ENCODE measurements around a stretch of chr14.

DNA sequence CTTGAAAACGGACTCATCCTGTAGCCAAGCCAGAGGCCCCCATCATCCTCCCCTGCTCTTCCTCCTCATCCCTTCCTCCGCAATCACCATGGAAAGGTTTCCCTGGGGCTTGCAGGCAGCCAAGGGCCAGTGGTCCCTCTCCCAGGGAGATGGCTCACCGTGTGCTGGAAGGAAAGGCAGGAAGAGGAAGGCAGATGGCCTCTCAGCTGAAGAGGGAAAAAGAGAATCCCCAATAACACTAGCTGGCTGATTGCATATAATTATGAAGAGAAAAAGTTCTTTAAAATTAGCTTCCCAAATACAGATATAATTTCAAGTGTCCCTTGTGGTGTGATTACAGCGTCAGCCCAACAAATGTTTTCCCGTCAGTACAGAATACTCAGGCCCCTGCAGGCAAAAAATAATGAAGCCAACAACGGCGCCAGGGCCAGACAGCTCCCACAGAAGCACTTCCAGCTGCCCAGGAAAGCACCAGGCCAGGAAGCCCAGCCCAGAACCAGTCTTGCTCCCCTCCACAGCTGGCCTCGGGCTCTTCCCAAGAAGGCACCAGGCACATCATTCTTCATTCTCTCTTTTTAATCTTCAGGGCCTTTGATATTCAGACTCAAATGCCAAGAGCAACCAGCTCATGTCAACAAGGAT lies 24.7 kb downstream of the ITPK1 start:
- PRO-cap, 2 experiments: no peak in any of the 2 experiments
- RAMPAGE, long total RNA, 4 experiments: no peak in any of the 4 experiments

GRCh38 chr14:93122801-93123221 lies 7.1 kb upstream of the ITPK1 start:
- PRO-cap, 2 experiments: no peak in any of the 2 experiments
- RAMPAGE, long total RNA, 4 experiments: no peak in any of the 4 experiments

- PRO-cap, 2 experiments: no peak in any of the 2 experiments
- RAMPAGE, long total RNA, 4 experiments: no peak in any of the 4 experiments
Measured at GRCh38 chr14:93133301-93133760, 17.6 kb upstream of the ITPK1 start.

DNA sequence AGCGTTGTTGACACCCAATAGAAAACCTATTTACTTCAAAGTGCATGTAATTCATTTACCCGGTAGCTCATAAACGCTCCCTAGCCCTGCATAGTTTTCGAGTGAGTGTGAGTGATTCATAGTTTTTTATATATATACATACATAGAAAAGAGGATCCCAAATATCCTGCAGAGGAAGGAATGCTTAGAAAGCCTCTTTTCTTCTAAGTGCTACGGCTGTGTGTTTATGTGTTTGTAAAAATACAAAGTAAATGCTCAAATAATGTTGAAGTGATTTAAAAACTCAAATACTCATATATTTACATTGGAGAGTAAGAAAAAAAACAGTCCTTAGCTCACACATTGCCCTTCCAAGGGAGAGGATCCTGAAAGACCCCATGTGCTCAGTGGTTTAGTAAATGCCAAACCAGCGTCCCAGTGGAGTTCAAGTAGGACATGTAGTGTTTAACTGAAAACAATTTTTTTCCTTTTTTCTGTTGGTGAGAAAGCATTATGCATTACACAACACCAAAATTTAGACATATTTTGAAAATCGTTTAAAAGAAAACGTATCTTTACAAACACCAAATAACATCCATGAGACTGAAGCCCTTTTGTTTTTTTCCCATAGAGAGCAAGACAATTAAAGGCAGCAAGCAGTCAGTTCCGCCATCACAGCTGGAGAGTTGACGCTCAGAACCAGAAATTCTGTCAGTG lies 33.5 kb downstream of the UBR7 start:
- PRO-cap, 2 experiments: no peak in any of the 2 experiments
- RAMPAGE, long total RNA, 4 experiments: no peak in any of the 4 experiments

DNA sequence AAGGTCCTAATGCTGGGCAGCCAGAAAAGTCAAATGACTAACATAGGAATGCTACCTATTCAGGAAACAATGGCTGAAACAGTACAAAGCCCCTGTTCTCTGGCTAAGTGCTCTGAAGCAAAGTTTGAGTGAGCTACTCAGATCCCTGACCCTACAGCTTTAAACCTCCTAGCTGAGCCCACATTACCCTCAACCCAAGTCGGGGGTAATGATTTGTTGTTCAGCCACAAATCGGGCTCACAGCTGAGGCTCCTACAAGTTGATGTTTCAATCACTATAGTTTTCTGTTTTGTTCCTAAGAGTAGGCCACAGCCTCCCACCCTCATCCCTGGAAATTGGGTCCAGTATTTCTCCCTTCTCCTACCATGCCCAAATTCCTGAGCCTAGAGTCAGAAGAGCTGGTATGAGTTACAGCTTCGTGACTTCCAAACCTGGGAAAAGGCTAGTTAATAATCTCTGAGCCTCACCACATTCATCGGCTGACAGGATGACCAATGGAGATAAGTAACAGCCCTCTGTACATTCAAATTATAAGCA lies 46.5 kb downstream of the BTBD7 start:
- PRO-cap, 2 experiments: no peak in any of the 2 experiments
- RAMPAGE, long total RNA, 4 experiments: no peak in any of the 4 experiments

DNA sequence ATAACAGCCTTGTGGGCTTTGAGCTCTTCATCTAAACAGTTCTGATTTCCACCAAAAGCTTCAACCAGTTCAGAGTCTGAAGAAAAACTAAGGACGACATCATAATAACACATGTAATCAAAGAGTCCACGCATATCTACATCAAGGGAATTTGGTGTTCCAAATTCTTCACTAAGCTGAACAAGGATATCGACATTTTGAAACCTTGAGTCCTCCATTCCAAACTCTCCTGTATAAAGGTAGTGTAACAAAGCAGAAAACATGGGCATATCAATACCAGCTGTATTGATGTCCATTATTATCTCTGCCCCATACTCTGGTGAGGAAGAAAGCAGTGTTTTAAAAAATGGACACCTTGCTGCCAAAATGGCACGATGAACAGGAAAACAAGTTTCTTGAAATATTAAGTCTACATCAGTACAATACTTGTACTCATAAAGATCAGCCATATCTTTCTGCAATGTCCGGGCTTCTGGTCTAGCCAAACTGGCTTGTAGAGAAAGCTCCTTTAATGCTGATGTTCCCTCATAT lies 38.6 kb downstream of the BTBD7 start:
- PRO-cap, 2 experiments: no peak in any of the 2 experiments
- RAMPAGE, long total RNA, 4 experiments: start-site peak on the minus strand in 1 of 4 experiments, centred at position 215 of the sequence, 6 reads per replicate

DNA sequence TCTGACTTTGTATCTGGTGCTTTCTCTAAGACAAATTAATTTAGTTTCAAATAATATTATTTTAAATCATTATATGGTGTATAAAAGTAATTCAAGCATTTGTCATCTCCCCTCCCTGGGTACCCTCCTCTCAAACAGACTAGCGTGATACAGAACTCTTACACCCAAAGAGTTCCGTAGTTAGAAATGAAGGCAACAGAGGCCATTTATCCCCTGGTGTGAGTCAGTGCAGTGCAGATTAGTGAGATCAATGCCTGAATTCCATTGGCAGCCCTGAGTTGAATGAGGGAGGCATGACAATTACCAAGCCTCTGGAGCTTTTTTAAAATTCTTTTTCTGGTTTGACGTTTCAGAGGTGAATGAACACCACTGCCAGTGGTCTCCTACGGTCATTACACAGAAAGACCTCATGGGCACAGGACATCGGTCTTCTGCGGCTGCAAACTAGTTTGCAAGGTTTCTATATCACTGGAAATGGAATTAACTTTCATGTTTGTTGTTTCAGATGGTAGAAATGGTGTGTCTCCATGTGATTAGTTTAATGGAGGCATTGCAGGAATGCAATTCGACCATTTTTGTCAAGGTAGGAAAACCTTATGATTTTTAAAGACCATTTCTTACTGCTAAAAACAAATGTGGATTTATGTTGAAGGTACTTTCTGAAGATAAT lies 94.3 kb downstream of the PRIMA1 start:
- PRO-cap, 2 experiments: no peak in any of the 2 experiments
- RAMPAGE, long total RNA, 4 experiments: no peak in any of the 4 experiments

- PRO-cap, 2 experiments: no peak in any of the 2 experiments
- RAMPAGE, long total RNA, 4 experiments: no peak in any of the 4 experiments
Measured at GRCh38 chr14:93925994-93926571, 1.1 kb upstream of the FAM181A start.

- PRO-cap, 2 experiments: no peak in any of the 2 experiments
- RAMPAGE, long total RNA, 4 experiments: no peak in any of the 4 experiments
Measured at GRCh38 chr14:93955150-93955510, 21.2 kb downstream of the ASB2 start.

DNA sequence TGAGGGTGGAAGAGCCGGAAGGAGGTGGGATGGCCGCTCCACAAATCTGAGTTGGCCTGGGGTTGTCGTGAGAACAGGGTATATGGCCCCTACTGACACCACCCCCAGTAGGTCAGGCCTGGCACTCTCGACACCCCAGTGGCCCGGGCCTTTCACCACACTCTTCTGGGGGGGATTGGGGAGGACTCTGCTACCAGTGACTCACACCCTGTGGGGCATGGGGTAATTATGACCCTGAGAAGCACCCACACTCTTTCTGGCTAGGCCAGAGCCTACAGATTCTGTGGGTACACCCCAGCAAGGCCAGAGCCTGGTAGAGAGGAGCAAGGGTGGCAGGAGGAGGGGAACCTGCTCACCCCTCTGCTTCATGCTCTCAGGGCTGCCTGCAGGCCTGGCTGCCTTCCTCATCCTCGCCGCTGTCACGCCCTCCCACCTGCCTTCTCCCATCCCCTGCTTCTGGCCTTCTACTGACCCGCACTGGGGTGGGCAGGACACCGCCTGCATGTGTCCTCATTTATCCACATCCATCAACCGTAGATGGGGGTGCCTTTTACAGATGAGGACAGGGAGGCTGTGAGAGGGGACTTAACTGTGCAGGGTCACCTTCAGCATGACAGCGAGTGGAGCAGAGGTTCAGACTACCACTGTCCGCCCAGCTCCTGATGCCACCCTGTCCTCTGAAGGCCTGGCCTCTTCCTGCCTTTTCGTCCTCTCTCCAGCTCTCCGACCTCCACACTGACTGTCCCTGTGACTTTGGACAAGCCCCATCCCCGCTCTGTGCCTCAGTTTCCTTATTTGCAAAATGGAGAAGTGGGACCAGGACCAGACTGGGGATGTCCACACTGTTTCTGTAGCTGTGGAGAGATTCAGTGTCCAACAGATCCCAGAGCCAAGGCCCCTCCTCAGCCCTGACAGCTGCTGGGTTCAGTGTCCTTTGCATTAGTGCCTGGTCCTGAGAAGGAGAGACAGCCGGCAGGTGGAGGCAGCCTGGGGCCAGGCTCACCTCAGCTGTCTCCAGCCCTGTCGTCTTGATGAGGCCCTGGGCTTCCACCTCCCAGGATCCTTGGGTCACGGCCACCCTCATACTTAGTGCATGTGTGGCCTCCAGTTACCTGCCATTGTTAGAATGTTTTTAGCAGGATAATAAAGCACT lies 18.2 kb downstream of the ASB2 start:
- PRO-cap, 2 experiments: no peak in any of the 2 experiments
- RAMPAGE, long total RNA, 4 experiments: no peak in any of the 4 experiments

DNA sequence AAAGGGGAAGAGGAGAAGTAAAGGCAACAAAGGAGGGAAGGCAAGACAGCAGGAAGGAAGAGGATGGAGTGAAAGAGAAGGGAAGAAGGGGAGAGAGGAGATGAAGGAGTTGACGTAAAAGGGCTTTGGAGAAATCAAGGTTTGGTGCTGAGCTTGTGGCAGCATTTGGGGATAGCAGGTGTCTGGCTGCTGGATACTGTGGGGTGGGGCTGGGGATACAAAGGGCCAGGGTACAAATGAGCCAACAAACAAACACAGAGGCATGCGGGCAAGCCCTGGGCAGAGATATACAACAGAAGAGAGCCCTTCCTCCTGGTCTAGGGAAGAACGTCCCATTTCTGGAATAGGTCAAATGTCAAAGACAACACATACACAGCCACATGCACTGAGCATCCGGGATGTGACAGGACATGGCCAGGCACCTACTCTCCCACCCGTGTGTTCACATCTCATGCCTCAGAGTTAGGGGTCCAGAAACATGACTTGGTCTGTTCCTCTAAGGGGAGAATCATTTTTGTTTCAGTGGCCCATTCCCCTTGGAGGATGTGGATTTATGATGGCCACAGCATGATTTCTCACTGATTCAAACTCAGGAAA lies 679 bp upstream of the ASB2 start:
- PRO-cap, 2 experiments: no peak in any of the 2 experiments
- RAMPAGE, long total RNA, 4 experiments: no peak in any of the 4 experiments

GRCh38 chr14:94054719-94055759 lies 26.0 kb downstream of the DDX24 start:
- PRO-cap, 2 experiments: no peak in any of the 2 experiments
- RAMPAGE, long total RNA, 4 experiments: no peak in any of the 4 experiments

DNA sequence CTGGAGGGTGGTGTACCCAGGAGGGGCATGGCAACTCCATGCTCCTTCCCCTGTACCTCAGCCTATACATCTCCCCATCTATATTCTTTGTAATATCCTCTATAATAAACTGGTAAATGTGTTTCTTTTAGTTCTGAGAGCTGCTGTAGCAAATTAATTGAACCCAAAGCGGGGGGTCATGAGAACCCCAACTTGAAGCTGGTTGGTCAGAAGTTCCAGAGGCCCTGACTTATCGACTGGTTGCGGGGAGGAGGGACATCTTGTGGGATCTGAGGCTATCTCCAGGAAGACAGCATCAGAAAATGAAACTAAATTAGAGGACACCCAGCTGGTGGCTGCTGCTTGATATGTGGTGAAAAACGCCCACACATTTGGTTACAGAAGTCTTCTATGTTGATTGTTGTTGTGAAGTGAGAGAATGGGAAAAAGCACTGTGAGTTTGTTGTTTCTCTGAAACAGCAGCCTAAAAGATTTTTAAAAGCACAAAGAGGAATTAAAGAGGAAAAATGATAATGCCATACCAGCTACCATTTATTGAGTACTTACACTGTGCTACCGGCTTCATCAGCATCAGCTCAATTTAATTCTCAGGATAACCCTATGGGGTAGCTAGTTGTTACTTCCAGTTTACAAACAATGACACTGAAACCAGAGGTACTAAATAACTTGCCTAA lies 24.4 kb downstream of the DDX24 start:
- PRO-cap, 2 experiments: no peak in any of the 2 experiments
- RAMPAGE, long total RNA, 4 experiments: no peak in any of the 4 experiments

DNA sequence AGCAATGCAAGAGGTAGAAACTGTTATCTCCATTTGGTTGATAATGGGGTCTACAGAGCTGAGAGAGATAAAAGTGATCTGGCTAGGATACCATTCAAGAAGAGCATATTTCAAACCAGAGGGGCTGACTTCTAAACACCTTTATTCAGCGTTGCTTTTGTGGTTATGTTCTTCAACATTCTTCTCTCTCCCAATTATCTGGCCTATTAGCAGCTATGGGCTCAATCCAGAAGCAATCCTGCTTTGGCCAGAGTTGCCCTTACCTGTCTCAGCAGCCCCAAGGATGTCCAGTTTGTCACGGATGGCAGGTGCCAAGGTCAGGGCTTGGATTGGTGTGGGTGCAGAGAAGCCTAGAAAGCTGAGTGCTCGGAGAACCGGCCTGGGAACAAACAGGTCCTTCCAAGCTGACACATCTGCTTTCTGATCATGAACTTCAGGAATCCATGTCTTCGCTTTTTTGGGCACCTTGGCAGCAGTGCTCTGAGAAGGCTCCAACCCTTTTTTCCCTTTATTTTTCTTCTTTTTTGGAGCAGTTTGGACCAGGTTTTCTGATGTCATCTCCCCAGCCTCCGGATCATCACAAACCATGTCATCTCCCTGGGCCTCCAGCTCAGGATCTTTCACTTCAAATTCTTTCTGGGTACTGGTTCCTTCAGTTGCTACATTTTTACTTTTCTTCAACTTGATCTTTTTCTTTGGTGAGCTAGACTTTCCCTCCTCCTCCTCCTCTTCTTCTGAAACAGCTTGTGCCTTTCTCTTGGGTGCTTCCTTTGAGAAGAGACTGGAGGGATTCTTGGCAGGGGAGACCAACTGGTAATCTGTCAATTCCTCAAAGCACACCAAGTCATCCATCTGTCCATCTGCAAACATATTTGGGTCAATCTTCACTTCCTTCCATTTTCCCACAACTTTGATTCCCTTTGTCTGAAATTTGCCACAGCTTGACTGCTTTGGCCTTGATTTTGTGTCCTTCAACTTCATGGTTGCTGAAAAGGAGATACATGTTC lies 1.9 kb downstream of the DDX24 start:
- PRO-cap, 2 experiments: no peak in any of the 2 experiments
- RAMPAGE, long total RNA, 4 experiments: no peak in any of the 4 experiments

DNA sequence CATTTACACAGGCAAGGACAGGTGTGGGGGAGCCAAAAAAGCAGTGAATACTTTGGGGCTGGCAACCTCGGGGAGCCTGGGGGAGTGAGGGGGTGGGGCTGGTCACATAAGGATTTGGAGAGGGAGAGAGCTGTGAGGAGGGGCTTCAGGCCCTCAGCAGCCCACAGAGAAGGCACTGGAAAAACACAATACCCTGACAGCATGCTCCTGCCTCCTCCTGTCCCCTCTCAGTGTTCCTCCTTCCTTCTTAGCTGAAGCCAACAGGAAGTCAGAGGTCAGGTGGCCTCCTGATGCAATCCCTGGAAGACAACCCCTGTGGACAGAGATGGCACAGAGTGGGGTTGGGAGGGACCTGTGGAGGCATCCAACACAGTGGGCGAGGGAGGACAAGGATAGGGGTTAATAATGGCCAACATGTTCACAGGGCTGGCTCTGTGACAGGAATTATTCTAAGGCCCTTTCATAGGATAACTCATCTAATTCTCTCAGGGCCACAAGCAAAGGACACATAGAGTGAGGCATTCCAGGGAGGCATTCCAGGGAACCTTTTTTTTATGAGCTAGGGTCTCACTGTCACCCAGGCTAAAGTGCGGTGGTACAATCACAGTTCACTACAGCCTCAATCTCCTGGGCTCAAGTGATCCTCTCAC lies 15.4 kb upstream of the IFI27L2 start:
- PRO-cap, 2 experiments: no peak in any of the 2 experiments
- RAMPAGE, long total RNA, 4 experiments: no peak in any of the 4 experiments

DNA sequence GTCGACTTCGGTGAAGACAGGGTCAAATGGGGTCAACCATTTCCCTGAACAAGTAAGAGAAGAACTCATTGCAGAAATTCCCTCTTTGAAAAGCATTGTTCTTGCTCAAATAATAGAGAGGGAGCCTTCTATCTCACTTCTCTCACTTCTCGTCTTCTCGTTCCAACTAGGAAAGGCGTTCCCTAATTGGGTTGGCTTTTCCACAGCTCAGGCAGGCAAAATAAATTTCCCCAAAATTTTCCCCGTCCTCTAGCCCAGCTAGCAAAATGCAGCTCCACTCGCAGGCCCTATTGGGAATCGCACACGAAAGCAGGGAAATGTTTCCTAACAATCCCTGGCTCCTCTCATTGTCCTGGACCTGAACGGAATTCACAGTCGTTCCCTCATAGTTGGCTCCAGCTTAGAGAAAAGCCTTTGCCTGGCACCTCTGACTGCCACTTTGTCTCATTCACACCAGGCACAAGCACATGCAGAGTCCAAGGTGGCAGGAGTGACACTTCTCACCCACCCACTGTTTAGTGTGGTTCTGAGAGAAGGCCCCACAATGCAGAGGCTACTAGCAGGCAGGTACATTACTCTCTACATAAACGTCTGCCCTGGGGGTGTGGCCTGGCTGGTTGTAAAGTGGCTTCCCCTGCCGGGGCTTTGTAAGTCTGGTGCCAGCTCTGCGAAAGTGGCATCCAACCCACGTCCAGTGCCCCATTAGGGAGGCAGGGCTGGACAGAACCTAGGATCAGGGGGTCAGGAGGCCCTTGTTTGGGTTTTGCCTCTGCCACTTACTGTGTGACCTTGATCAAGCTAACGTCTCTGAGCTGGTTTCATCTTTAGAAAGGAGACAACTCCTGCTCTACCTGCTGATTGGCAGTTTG lies 4.3 kb downstream of the SERPINA10 start:
- PRO-cap, 2 experiments: no peak in any of the 2 experiments
- RAMPAGE, long total RNA, 4 experiments: no peak in any of the 4 experiments

GRCh38 chr14:94319666-94320919 lies 3.0 kb downstream of the SERPINA6 start:
- PRO-cap, 2 experiments: no peak in any of the 2 experiments
- RAMPAGE, long total RNA, 4 experiments: no peak in any of the 4 experiments

GRCh38 chr14:94379088-94379806 lies 9.2 kb downstream of the SERPINA1 start:
- PRO-cap, 2 experiments: no peak in any of the 2 experiments
- RAMPAGE, long total RNA, 4 experiments: no peak in any of the 4 experiments

- PRO-cap, 2 experiments: no peak in any of the 2 experiments
- RAMPAGE, long total RNA, 4 experiments: no peak in any of the 4 experiments
Measured at GRCh38 chr14:94381399-94382297, 6.8 kb downstream of the SERPINA1 start.

- PRO-cap, 2 experiments: no peak in any of the 2 experiments
- RAMPAGE, long total RNA, 4 experiments: no peak in any of the 4 experiments
Measured at GRCh38 chr14:94384793-94385383, 3.5 kb downstream of the SERPINA1 start.

All from upper lobe of left lung (tissue), 5 donors.